ENCODE measurements around a stretch of chr13.

DNA sequence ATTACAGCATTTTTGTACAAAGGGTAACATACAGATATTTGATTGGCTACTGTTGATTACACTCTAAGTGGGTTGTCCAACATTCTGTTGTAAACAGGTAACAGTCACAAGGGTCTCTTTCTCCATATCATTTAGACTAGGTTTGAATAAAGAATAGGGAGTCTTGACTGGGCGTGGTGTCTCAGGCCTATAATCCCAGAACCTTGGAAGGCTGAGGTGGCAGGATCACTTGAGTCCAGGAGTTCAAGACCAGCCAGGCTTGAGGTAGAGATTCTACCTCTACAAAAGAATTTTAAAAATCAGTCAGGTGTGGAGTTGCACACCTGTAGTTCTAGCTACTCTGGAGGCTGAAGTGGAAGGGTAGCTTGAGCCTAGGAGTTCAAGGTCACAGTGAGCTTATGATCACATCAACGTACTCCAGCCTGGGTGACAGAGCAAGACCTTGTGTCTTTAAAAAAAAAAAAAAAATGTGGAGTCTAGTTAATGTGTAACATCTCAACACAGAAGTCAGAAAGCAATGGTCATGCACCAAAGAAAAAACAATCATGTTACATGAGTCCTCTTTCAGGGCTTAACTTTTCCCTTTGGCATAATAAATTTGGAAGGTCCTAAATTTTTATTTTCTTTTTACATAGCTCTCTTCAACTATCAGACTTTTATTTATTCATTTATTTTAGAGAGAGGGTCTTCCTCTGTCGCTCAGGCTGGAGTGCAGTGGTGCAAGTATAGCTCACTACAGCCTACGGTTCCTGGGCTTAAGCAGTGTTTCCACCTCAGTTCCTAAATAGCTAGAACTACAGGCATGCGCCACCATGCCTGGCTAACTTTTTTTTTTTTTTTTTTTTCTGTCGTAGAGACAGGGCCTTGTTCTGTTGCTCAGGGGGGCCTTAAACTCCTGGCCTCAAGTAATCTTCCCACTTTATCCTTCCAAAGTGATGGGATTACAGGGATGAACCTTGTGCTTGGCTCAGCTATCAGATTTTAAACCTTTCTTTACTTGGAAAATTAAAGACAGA is 22.2 kb downstream of the SETDB2 start:
- PRO-cap: no peak

GRCh38 chr13:49641837-49642571 is 13.7 kb downstream of the ARL11 start:
- PRO-cap: bidirectional peak, plus-strand start at chr13:49642182, minus-strand start at chr13:49642052

DNA sequence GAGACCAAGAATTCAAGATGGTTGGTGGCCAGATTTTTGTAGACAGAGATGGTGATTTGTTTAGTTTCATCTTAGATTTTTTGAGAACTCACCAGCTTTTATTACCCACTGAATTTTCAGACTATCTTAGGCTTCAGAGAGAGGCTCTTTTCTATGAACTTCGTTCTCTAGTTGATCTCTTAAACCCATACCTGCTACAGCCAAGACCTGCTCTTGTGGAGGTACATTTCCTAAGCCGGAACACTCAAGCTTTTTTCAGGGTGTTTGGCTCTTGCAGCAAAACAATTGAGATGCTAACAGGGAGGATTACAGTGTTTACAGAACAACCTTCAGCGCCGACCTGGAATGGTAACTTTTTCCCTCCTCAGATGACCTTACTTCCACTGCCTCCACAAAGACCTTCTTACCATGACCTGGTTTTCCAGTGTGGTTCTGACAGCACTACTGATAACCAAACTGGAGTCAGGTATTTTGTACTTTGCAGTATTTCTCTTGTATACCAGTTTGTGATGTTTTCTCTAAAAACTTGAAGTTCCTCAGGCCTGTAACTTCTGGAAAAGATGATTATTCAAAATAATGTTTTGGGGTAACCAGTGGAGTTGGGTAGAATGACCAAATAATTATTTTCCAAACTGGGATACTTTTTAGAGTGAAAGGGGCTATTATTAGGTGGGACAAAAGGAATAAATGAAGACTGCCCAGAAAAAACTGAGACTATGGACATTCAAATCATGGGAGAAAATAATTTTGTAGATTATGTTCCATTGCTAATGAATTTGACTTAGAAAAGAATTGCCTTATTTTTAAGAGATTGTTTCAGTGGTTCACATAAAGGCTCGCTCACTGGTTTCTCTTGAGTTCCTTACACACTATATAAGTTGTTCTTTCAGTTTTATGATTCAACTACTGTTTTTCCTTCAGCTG is 624 bp downstream of the KCNRG start:
- PRO-cap: no peak

GRCh38 chr13:50042893-50043855 is 27.9 kb downstream of the KCNRG start:
- PRO-cap: no peak

DNA sequence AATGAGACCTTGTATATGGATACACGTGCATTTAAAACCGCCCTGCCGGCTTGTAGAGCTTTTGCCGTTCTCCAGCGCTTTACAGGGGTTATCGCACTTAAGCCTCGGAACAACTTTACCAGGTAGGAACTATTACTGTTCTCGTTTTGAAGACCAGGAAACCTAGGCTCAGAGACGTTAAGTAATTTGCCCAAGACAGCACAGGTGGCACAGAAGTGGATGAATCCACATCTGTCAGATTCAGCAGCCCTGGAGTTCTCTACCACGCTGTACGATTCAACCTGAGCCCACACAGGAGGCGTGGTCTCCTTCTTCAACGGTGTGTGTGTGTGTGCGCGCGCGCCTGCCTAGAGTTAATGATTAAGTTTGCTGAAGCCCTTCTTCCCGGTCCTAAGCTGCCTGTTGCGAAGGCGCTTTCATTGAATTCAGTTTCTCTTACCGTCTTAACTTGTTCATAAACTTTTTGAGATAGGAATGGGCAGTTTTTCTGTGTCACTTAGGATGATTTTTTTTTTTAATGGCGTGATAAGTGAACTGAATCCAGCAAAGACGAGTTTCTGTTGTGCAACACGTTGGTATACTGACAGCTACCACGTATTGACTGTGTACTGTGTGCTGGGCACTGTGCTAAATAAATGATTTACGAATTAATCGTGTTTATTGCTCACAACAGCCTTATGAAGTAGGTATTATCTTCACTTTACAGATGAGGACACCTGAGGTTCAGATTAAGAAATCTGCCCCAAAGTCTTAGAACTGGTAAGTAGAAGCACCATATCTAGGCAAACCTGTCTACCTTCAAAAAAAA is 67.4 kb downstream of the KCNRG start:
- PRO-cap: bidirectional peak, plus-strand start at position 359 of the sequence, minus-strand start at position 283 of the sequence

GRCh38 chr13:50104788-50105470 is 89.7 kb downstream of the KCNRG start:
- PRO-cap: no peak

- PRO-cap: no peak
These were observed 104.4 kb downstream of the KCNRG start for GRCh38 chr13:50119523-50120116.

DNA sequence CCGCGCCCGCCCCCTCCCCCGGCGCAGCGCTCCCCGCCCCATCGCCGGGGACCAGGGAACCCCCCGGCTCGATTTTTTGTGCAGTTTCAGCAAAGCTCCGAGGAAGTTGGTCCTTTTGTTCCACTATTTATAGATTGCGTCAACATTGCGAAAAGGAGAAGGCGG is 110.1 kb downstream of the KCNRG start:
- PRO-cap: bidirectional peak, plus-strand start outside the sequence, minus-strand start at position 99 of the sequence

DNA sequence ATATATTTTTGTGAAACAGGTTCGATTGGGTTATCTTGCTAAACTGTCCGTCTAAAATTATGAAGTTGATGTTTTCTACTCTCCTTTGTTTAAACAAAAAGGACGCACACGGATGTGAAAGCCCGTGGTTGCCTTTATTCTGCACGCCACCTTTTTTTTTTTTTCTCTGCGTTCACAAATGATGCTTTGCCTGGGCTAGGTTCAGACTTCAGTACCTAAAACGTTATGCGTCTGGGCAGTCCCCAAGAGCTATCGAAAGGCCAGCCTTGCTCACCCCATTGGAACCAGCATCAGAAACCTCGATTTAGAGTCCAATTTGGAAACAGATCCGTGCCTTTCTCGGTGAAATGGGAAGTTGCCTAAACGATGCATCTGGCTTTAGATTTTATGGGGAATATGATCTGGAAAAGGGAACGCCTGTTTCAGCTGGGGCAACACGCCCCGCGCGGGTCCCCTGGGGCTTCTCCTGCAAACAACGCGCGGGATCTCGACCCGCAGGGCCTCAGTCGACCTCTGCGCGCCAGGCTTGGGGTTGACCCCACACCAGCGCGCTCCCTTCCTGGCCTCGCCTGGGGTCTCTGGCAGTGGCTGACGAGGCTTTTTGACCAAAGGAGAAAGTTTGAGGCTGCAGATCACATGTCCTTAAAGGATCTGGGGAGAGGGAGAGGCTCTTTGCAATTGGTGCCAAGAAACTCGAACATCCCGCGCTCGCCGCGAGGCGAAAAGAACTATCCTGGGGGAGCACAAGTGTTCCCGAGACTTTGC is 114.1 kb downstream of the KCNRG start:
- PRO-cap: no peak

DNA sequence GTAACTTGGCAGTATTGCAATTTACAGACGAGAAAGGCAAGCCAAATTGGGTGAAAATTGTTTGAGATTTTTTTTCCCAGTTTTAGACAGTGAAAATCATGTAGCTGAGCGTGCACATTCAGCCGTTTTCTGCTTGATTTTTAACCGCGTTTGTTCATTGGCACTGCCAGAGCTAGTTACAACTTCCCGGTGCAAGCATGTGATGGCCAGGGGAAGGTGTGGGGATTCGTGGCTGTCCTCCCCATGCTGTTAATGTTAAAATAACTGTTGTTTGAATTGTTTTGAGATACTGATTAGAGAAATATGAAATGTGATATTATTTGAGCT is 125.5 kb downstream of the KCNRG start:
- PRO-cap: no peak

- PRO-cap: no peak
These were observed 342.2 kb downstream of the KCNRG start for GRCh38 chr13:50357336-50357997.

GRCh38 chr13:50678354-50679109 is 165.0 kb downstream of the DLEU7 start:
- PRO-cap: no peak

- PRO-cap: no peak
These were observed 128.1 kb downstream of the DLEU7 start for GRCh38 chr13:50715252-50716006.

- PRO-cap: no peak
These were observed 733 bp downstream of the DLEU7 start for GRCh38 chr13:50842794-50843124.

- PRO-cap: no peak
These were observed 81.0 kb downstream of the RNASEH2B start for GRCh38 chr13:50990300-50991338.

DNA sequence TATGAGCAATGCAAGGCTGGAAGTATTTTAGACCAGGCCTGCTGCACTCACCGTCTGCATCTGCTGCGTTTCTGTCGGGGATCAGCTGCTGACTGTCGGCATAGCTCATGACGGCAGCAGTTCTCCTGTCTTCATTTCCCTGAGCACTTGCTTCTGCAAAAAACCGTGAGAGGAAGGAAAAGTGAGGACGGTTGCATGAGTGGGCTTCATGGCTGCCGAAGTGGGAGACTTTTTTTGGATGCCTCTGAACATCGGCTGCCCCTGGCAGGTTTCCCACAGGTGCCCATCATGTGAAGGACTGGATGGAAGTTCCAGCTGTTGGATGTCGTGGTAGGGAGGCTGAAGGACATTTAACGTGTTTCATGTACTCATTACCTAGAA is 94.6 kb downstream of the RNASEH2B start:
- PRO-cap: no peak

GRCh38 chr13:51230544-51231220 is 8.5 kb downstream of the FAM124A start:
- PRO-cap: no peak

GRCh38 chr13:51438258-51439081 is 14.4 kb downstream of the INTS6 start:
- PRO-cap: no peak

DNA sequence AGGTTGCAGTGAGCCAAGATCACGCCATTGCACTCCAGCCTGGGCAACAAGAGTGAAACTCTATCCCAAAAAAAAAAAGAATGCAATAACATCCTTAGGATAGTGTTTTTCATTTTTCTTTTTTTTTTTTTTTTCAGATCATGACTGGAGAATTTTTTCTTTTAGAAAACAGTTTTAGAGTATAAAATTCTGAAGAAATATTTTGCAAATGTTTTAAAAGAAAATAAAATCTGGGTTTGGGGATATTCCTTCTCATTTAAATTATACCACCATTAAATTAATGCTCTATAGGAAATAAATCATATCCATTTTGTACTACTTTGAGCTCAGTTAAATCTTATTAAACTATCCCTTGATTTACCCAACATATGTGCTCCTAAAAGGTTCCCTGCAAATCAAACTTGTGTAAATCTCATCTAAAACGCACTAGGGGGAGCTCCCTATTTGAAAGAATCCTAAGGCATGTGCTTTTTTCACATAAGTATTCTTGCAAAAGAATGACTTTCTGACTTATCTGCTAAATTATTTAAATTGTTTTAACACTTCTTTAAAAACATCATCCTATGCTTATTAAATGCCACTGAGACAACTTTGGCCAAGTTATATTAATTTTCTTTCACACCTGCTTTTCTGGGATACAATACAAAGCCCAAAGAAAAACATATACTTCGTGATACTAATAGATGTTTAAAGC is 8.0 kb downstream of the INTS6 start:
- PRO-cap: no peak

DNA sequence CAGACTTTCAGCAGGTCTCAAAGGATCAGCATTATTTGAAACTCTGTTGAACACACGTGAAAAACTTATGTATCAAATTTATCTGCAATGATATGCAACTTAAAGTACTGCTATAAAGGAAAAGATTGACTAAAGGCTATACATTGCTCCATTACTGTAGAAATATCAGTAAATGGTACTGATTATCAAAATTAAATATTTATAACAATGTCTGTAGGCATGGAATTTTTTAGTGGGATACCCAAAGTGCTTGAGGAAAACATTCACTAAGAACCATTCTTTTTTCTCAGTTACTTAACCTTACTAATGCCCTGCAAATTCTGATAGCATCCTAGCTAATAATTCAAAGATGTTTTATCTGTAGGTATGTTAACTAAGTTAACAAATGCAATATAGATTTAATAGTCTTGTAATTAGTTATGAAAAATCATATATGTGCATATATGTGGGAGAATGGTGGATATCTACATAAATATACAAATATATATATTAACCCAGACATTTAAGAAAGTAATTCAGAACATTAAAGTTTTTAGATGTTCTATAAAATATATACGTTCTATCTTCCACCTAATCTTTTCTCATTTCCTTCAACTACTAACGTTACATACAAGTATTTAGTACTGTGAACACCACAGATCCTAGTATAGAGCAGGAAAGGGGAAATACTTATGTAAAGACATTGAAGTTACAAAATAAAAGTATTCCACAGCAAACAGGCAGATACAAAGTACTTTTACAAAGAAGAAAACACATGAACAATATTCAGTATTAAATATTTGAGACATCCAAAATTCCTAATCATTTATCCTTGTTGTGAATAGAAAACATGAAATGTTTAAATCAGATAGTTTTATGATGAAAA is 4.4 kb downstream of the INTS6 start:
- PRO-cap: no peak

All from Metastatic Lung Carcinoma in the Adrenal Gland (tissue), 1 donor.